ENCODE data around the genes ANKH and MARCHF11.

DNA sequence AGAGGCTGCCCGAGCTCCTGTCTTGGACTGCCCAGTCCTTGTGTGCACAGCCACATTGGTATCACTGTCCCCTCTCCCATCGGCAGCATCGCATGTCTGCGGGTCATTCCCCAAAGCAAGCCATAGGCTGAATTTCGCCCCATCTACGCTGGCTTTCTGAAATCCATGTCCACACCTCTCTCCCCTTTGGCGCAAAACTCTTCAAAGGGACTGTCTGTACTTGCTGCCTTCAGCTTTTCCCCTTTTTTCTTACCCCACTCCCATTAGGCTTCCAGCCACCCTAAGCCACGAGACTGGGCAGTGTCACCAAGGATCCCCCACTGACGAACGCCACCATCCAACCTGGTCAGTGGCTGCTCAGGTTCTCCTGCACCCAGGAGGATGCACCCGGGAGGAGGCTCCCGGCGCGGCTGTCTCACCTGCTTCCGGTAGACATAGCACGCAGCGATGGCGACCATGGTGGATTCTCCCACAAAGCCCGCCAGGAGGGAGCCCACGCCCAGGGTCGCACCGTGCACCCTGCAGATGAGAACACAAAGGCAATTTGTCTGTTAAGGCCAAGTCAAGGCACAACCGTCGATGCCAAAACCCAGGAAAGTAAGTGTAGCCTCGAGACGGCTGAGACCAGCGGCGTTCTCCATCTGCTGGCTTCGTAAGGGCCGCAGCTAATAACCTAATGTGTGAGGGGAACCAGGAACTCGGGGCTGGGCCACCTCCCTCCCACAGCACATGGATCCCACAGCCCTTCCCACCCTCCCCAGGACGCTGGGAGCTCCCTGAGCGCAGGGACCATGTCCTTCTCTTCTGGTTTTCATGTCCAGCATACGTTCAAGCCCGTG, 48.2 kb downstream of the OTULIN start:
- PRO-cap, 3 experiments = no peak in any of the 3 experiments
- RAMPAGE, long total RNA = no peak

DNA sequence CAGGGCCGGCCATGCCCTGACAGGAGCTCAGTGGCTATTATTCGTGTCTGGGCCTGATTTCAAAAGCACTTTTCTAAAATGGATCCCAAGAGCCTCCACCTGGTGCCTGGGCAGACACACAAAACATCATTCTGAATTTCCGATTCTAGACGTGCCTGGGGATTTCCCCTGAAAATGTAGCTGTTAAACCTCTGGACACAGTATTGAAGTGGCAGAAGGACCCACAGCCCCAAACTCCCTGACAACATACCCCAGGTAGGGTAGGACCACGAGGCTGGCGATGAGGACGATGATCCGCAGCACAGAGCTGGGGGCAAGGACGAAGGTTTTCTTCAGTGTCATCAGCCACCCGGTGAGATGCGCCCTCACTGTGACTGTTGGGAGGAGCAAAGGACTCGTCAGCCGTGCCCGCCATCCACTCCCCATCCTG, 48.8 kb downstream of the OTULIN start:
- PRO-cap, 3 experiments = no peak in any of the 3 experiments
- RAMPAGE, long total RNA = no peak

- PRO-cap, 3 experiments = no peak in any of the 3 experiments
- RAMPAGE, long total RNA = no peak
These were observed 63.9 kb downstream of the OTULIN start for GRCh38 chr5:14728040-14729111.

DNA sequence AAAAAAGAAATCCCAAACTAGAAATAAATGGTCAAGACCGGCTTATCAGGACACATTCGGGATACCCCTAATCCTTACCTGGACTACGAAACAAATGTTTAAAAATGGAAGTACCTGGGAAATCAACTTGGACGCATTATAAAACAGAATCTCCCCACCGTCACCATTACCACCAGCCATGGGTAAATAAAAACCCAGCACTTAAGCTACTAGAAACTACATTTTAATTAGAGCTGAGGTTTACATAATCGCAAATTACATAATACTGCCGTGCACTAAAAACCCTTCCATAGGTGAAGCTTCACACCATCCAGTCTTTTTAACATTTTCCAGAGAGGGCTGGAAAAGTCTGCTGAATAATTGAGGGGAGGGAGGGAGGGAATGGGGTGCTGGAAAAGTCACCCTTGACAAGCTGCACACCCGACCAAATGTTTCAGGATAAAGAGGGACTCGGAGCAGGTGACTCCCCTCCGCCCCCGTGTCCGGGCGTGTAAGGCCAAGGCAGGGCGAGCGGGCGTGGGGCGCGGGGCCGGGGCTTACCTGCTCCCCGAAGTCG, 688 bp downstream of the ANKH start:
- PRO-cap, 3 experiments = peak in 1 of 3 experiments; most common plus-strand start position 262 of the sequence (in 1); most common minus-strand start position 218 of the sequence (in 1)
- RAMPAGE, long total RNA = no peak

GRCh38 chr5:14871368-14872097, at the start of gene ANKH:
Gene ANKH, minus strand, starts transcription at chr5:14871778.
- PRO-cap, 3 experiments = peak in 3 of 3 experiments; most common plus-strand start chr5:14871979 (in 3); most common minus-strand start chr5:14871694 (in 2)
- RAMPAGE, long total RNA = no peak

DNA sequence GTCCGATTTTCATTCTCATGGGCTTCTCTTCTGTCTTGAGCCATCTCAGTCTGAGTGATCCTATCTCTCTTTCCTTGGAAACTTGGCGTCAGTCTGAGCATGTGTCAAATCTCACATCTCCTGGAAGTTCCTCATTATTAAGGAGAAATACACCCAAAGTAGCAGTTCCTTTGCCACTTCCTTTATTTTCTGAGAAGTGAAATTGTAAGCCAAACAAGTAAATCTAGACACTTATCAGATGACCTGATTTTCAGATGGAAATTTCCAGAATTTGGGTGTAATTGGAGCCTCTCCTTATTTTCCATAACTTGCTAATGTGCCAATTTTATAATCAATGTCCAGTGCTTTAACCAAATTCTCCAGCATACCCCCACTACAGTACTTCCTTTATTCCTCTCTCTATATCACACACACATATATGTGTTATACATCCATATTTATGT, 127.0 kb upstream of the ANKH start:
- PRO-cap, 3 experiments = no peak in any of the 3 experiments
- RAMPAGE, long total RNA = no peak

DNA sequence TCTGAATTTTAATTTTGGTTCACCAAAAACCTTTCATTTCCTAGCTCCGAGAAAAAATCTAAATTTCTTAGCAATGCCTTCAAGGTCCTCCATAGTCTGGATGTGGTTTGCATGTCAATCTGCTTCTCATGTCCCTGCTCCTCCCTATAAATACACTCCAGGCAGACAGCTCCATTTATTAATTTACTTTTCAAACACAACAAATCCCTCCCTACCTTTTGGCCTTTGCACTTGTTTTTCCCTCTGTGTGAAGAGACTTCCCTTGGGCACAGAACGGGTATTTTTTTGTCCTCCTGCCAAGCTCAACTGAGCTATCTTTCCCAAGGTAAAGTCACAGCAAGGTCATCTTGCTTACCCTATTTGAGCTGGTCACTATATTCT, 159.5 kb upstream of the ANKH start:
- PRO-cap, 3 experiments = no peak in any of the 3 experiments
- RAMPAGE, long total RNA = no peak

DNA sequence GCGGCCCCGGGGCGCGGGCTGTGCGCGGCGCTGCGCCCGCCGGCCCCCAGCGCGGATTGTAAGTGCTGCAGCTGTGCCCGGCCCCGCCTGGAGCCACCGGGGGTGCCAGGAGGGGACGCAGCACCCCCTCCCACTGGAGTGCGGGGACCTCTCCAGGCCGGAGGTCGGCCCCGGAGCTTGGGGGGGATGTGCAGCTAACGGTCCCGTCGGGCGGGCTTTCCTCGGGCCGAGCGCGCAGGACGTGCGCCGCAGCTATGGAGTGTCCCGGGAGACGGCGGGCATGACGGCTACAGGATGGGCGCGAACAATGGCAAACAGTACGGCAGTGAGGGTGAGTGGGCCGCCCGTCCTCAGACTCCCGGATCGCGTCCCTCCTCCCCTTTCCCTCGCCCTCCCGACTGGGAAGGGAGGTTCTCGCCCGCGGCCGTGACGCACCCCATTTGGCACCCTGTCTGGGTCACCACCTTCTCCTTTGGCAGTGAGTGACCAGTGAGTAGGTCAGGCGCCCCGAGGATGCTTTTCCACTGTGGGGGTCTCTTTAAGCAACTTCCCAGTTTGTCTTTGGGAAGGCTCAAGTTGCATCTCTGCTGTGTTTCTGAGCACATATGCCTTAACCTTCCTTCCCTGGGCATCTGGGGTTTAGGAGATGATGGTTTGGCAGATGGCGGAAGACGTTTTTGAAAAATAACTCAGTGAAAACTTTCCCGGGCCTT, 559 bp downstream of the FBXL7 start:
- PRO-cap, 3 experiments = no peak in any of the 3 experiments
- RAMPAGE, long total RNA = no peak

GRCh38 chr5:15510096-15510506, 10.1 kb downstream of the FBXL7 start:
- PRO-cap, 3 experiments = no peak in any of the 3 experiments
- RAMPAGE, long total RNA = no peak

DNA sequence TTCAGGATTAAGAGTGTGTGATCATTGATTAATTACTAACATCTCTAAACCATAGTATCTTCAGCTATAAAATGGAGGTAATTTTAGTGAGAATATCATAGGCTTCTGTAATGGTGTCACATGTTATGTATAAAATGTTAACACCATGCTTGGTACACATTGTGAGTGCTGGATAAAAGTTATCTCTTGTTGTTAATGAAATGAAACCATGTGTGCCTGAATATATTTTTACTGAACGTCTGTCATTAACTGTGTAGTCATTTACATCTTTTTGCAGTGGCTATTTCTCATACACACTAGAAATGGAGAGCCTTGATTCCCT, 31.9 kb downstream of the FBXL7 start:
- PRO-cap, 3 experiments = no peak in any of the 3 experiments
- RAMPAGE, long total RNA = no peak

- PRO-cap, 3 experiments = no peak in any of the 3 experiments
- RAMPAGE, long total RNA = no peak
These were observed 240.7 kb downstream of the MARCHF11 start for GRCh38 chr5:15938769-15939440.

DNA sequence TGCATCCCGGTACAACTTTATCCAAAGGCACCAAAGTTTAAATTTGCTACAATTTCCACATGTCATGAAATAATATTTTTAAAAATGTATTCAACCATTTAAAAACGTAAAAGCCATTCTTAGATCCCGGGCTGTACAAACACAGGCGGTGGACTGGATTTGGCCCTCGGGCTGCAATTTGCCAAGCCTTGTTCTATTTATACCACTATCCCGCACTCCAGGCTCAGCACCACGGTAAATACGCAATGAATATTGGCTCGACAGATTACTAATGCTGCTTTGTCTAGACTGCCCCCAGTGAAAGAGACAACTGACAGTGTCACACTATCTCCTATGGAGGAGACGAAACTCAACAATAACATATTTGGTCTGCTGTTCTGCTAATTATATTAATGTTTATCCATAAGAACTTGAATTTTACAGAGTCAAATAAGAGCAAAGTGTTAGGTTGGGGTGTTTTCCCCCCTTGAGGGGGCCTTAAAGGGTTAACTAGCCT, 98.2 kb downstream of the MARCHF11 start:
- PRO-cap, 3 experiments = no peak in any of the 3 experiments
- RAMPAGE, long total RNA = no peak

- PRO-cap, 3 experiments = peak in 1 of 3 experiments; most common plus-strand start chr5:16180051 (in 1); most common minus-strand start chr5:16179791 (in 1)
- RAMPAGE, long total RNA = no peak
These were observed at the start of gene MARCHF11 for GRCh38 chr5:16179532-16180320. Gene MARCHF11, minus strand, starts transcription at chr5:16179791.

DNA sequence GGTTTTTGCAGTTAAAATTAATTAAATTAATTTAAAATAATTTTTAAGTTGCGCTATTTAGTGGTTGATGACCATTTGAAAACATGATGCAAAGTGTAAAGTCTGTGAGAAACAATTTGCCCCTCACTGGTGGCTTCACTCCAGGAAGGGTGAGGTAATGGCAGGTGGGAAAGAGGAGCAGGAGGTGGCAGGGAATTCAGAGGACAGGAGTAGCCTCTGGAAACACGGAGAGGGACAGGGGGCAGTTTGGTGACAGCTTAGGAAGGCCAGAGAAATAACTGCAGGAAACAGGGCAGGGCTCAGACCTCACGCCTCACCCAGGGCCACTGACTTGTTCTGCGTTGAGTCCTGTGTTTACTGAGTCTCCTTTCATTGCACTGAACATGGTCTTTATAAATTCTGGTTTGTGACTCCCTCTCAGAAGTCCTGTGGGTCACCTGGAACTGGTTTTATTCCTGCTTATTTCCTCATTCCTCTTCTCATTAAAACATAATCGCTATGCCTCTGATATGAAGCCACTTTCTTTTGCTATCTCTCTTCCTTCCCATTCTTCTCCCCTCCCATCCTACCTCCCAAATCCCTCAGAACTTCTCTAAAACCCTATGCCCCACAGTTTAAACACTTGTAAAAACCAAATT, 55.2 kb upstream of the ZNF622 start:
- PRO-cap, 3 experiments = no peak in any of the 3 experiments
- RAMPAGE, long total RNA = no peak

DNA sequence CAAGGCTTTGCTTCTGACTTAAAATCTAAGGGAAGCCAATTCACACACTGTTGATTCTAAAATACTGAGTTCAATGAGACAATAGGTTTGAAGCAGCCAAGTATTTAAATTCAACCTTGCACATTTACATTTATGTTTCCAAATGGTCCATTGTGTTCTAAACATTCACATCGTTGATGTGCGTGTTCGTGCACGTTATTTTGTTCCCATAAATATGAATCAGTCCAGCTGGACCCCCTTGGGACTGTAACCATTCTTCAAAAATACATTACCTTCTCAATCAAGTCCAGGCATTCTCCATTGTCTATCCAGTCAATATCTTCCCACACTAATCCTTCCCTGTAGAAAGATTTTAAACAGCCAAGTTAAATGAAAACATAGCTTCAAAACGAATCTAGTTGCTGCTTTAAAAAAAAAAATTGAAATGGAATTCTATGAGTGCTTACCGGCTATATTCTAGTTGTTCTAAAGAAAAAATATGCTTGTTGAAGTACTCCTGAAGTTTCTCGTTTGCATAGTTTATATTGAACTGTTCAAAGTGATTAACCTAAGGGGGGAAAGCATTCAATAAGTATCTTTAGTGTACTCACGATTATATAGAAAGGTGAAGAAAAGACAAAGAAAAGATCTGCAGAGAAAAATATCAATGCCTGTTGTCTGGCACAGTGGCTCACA, 146.5 kb upstream of the RETREG1 start:
- PRO-cap, 3 experiments = no peak in any of the 3 experiments
- RAMPAGE, long total RNA = no peak

DNA sequence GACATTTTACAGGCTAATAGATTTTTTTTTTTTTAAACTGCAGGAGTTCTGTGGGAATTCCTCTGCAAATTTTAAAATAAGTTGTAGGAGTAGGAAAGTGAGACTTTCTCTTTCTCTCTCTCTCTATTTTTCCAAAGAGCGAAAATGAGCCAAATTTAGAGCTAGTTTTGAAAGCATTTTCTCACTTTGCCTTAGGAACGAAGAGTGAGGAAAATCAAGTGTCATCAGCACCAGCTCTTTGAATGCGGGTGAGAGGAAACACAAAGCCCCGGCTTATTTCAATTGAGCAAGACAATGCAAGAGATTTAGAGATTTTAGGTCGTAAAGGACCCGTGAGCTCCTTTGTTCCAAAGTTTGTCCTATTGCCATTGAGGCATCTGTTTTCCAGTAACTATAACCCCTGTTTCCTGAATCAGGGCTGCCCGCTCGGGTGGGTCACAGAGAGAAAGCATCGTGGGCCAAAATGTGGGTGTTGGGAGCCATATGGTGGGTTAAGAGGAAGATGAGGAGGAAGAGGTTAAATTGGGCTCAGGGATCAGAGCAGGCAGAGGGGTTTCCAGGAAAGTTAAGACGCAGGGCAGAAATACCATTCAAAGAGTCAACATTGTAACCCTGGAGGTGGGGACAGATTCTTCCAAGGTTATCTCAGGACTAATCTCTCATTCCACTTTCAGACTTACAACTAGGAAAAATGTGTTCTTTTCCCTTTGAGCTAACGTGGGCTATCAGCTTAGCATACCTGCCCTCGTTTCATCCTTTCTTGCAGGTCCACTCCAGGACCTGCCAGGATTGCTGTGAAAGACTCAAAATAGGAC, 89.6 kb downstream of the H3Y2 start:
- PRO-cap, 3 experiments = no peak in any of the 3 experiments
- RAMPAGE, long total RNA = no peak

- PRO-cap, 3 experiments = no peak in any of the 3 experiments
- RAMPAGE, long total RNA = no peak
These were observed 1090.2 kb upstream of the H3Y1 start for GRCh38 chr5:18745454-18746638.

GRCh38 chr5:20469067-20469345, 481.0 kb upstream of the CDH18 start:
- PRO-cap, 3 experiments = no peak in any of the 3 experiments
- RAMPAGE, long total RNA = no peak

GRCh38 chr5:23886426-23886713, 379.0 kb downstream of the PRDM9 start:
- PRO-cap, 3 experiments = no peak in any of the 3 experiments
- RAMPAGE, long total RNA = no peak

- PRO-cap, 3 experiments = no peak in any of the 3 experiments
- RAMPAGE, long total RNA = no peak
These were observed 438.6 kb upstream of the CDH10 start for GRCh38 chr5:25083373-25083760.

Data from cerebellum (tissue), 5 donors.